ENCODE results near the gene POU3F4.

- PRO-cap, result no peak
These were observed 204.2 kb upstream of the ZCCHC13 start for GRCh38 chrX:74099562-74100457.

GRCh38 chrX:74267833-74268859 lies 35.8 kb upstream of the ZCCHC13 start:
- PRO-cap, result no peak

DNA sequence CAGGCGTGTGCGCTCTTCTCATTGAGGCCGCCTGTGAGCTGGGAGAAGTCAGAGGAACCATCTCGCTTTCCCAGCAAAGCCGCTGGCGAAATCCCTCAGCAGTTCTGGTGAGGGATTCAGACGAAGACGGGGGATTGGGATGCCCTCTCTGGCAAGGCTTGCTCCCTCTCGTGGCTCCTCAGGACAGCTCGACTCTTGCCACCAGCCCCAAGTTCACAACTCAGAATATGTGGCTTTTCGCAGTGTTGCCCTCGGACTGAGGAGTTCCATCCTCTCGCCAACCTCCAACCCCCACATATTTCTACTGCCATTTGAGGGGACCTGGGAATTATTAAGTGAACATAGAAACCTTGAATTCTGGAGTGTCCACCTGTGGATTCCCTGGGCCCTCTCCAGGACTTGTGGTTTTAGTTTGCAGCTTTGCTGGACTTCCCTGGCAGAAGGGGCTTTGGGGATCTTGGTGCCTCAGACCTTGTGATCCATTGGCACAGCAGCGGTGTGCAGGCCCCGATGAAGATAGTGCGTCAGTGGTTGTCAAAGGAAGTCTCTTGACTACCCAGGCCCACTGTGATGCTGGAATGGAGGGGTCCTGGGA lies 1.9 kb downstream of the SLC16A2 start:
- PRO-cap, result no peak

GRCh38 chrX:74537078-74537564 lies 77.3 kb downstream of the RLIM start:
- PRO-cap, result no peak

GRCh38 chrX:74613421-74613674 lies 1.1 kb downstream of the RLIM start:
- PRO-cap, result bidirectional peak, plus-strand start at chrX:74613523, minus-strand start at chrX:74613519

DNA sequence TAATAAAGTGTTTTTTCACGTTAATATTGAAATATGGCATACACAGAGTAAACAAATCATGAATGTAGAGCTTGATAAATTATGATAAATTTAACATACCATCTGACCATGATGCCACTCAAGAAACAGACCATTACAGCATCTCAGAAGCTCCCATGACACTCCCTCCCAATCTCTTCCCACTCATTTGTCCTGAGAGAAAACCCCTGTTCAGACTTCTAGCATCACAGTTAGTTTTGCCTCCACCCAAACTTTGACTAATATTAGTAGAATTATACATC lies 2.5 kb upstream of the MAGEE2 start:
- PRO-cap, result no peak

DNA sequence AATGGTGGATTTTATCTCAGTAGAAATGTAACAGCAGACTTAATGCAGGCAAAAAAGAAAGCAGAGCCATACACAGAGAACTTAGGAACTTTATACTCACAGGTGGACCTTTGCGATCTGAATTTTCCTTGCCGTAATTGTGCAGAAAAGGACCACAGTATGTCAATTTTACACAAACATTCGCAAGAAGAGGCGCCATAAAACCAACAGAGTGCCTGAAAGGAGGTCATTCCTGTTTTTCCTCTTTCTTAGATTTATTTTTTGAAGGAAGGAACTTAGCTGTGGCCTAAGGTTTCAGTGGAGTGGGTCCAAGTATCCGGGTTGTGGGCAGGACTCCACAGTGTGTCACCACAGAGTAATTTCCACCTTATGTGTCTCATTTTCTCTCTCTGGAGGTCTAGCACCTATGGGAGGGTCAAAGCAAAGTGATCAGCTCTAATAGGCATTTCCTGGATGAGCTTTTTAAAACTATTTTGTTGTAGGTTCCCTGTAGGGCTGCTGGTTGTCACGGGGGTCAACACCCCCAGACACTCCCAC lies 24.7 kb upstream of the PBDC1 start:
- PRO-cap, result no peak

GRCh38 chrX:76174705-76175100 lies 1.8 kb downstream of the PBDC1 start:
- PRO-cap, result no peak

GRCh38 chrX:76177541-76177877 lies 4.6 kb downstream of the PBDC1 start:
- PRO-cap, result no peak

DNA sequence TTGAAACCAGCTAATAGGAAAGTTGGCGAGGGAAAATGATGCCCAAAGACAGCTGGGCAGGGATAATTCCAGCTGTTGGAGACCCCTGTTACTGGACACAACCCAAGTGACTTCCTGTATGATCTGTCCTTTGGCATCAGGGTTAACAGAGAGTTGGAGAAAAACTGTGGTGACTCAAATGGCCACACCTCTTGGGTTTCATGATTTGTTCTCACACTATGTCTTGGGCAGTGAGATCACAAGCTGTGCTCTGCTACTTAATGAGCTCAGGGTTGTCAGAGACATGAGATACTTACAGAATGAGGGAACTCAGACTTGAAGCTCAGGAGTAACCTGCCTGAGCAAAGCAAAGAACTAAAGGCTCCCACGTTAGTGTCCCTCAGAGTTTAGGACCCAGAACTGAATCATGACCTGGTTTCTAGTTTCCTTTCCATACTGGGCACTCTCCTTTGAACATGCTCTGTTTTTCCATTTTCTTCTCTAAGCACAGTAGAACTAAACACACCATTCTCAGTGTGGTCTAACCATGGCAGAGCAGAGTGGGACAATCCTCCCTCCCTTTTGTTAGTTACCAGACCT lies 4.0 kb downstream of the FGF16 start:
- PRO-cap, result no peak

DNA sequence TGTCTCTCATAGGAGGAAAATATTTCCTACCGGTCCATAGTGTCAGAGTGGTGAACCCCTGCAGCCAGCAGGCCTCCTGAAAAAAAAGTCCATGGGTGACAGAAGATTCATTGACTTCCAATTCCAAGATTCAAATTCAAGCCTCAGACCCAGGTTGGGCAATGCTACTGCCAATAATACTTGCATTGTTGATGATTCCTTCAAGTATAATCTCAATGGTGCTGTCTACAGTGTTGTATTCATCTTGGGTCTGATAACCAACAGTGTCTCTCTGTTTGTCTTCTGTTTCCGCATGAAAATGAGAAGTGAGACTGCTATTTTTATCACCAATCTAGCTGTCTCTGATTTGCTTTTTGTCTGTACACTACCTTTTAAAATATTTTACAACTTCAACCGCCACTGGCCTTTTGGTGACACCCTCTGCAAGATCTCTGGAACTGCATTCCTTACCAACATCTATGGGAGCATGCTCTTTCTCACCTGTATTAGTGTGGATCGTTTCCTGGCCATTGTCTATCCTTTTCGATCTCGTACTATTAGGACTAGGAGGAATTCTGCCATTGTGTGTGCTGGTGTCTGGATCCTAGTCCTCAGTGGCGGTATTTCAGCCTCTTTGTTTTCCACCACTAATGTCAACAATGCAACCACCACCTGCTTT lies 7.4 kb downstream of the LPAR4 start:
- PRO-cap, result no peak

DNA sequence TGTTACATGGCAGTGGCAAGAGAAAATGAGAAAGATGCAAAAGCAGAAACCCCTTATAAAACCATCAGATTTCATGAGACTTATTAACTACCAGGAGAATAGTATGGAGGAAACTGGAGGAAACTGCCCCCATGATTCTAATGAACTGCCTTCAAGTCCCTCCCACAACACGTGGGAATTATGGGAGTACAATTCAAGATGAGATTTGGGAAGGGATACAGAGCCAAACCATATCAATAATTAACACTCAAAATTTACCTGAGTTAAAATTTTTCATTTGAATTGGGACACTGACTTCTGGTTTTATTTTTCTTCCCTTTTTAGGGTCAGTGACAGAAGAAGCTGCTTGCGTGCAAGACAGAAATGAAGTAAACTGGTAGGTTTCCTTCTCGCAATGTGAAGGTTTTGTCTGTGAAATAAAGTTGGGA lies 1.5 kb upstream of the P2RY10 start:
- PRO-cap, result no peak

DNA sequence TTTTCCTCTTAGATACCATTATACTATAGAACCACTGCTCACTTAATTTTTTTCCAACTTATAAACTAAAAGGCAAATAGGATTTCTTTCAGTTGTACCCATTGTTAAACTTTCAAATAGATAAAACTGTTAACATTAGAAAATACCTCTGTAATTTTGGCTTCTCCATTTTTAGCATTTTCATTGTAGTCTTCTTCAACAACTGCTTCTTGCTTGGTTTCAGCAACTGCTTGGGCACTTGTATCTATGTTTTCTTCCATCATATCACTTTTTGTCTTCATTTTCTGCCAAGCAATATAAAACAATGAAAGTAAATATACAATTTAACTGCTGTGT lies 85.7 kb downstream of the HMGN5 start:
- PRO-cap, result no peak

GRCh38 chrX:81258964-81259470 lies 57.1 kb downstream of the SH3BGRL start:
- PRO-cap, result no peak

DNA sequence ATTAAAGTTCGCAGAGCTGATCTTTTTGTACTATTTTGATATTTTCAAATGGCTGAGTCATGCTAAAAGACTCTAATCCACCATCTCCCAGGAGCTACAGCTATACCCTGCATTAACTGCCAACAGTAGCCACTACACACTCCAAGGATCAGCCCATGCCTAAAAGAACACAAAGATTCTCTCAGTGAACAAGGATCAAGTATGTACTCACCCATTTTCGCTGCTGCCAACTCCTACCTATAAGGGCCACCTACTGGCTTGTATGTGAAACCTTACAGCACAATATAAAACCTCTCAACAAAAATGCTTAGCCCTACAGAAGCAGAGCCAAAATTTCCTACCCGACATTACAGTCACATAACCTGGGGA lies 562.8 kb upstream of the POU3F4 start:
- PRO-cap, result no peak

DNA sequence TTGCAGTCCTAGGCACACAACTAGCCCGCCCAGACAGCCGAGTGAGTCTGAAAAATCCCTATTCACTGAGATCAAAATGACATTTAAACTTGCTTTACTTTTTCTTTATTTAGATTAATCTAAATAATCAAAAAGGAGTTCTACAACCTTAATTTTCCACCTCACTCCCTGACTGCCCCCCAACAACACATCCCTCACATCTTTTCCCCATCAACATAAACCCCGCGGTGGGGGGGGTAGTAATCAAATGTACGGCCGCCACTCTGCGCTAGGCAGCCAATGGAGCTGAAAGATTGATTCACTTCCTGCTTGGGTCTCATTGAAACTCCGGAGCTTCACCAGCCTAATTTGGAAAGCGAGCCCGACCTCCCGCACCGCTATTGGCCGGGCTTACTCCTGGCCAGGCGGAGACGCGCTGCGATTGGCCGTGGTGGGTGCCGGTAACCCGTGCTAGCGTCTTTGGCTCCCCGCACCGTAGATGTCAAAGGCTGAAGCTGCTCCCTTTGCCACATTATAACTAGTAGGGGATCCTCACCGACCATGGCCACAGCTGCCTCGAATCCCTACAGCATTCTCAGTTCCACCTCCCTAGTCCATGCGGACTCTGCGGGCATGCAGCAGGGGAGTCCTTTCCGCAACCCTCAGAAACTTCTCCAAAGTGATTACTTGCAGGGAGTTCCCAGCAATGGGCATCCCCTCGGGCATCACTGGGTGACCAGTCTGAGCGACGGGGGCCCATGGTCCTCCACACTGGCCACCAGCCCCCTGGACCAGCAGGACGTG lies at the start of gene POU3F4:
POU3F4 (plus strand) TSS at position 506 of the 783 bp plus-strand sequence.
- PRO-cap, result no peak

DNA sequence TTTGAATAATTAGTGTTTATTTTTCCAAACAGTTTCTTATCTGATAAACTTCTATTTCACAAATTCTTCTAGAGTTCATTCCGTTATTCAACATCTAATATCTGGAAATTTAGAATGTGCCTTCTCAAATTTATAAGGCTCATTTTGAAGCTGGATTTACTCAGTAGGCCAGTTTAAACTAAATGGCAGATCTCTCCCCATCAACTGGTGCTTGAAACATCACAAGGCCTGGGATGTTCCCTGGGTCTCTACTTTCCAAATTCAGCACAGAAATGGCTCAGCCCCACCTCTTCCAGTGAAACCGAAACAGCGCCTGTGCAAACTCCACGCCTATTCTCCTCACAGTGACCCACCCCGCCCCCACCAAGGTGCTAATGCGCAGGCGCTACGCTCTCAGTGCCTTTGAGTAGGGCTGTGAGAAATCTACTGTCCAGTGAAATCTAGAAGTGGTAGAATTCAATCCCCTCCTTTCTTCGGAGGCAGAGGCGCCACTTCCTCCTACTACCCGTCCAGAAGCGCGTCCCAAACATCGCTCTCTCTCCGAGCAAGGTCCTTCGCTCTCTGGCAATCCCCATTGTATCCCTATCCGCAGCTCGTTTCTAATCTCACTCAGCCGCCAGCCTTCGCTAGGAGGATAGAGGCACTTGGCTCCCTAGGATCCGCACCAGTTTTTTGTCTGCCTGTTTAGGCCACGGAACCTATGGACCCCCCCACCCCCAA lies 557 bp downstream of the HDX start:
- PRO-cap, result bidirectional peak, plus-strand start at position 396 of the sequence, minus-strand start at position 273 of the sequence

DNA sequence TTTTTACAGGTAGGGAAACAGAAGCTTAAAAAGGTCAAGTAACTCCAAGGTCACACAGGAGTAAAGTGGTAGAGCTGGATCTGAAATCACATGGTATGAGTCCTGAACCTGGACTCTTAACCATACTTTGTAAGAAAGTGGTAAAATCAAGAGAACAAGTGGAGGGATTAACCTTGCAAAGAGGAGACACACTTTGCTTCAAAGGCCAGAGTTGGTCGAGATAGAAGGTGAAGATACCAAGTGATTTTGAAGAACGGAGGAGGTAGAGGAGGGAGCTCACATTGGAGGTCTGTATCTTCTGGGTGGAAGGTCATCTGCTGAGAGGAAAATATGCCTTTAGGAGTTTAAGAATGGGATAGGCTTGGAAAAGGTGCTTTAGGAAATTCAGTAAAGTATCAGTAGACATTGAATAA lies 3.1 kb downstream of the APOOL start:
- PRO-cap, result no peak

DNA sequence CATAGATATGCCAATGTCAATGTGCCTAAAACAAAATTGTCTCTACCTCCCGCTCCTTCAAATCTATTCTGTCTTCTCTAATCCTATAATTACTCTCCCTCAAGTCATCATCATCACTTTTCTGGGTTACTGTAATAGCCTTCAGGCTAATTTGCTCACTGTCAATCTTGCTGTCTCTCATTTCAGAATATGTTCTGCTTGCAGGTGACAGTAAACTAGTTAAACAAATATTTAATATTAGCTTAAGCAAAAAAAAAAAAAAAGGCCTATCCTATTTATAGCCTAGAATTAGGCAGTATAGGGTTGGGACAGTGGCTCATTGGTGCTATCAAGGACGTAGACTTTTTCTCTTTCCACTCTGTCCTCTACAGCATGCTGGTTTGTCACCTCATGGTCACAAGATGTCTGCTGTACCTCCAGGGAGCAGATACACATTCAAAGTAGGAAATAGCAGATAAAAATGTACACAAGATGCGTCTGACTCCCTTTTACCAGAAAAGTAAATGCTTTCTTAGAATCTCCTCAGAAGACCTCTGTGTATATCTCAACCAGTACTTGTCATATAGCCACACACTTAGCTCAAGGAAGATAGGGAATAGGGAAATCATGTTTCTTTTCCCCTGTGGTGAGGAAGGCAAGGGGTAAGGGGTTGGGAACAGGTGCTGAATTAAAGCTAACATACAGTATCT lies 86.2 kb downstream of the APOOL start:
- PRO-cap, result no peak

DNA sequence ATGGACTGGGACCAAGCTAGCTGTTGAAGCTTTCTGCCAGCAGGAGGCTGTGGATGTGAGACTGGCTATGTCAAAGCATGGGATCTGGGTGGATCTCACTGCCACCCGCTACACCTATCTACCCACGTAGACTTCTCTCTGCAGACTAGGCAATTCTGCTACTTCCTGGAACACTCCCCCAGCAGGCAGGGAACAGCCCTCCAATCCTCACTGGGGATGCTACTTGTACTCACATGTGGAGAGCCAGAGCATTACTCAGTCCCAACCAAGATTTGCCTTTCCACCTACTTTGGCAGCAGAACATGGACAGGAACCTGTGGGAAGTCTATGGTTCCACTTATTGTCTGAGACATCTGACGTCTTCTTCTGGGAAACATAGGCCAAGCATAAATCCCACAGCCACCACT lies 383.5 kb upstream of the CPXCR1 start:
- PRO-cap, result no peak